Lung (tissue), 4 donors: Measurements from ENCODE around the genes ZFP64 and CASS4.

DNA sequence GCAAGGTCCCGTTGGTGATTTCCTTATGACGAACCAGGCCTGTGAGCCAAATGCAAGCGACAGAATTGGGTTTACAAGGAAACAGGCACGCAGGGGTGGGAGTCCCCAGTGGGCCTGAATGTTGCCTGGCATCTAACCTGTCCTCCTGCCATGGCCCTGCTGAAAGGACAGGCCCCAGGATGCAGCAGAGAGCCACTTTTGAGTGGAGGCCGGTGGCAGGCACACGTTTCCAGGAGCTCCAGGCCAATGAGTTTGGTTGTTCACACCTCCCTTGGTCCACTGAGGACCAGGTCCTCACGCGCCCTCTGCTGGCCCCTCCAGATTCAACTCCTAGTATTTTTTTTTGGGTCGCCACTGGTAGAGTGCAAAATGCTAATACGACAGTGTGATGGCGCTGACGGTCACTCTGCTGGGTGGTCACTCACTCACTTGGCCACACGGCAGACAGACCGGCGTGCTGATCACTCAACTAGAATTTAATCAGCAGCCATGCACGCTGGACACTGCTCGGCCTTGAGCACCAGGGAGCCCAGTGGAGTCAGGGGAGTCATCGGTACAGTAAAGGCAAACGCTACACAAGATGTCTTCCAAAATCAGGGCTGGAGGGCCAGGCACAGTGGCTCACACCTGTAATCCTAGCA, 81.7 kb upstream of the NFATC2 start:
- PRO-cap, result no peak
- RAMPAGE, long total RNA, result no peak
- RRBS, result no CpG with 5 or more reads among the region's 19 CpGs

GRCh38 chr20:51650884-51651185, 108.3 kb upstream of the NFATC2 start:
- PRO-cap, result no peak
- RAMPAGE, long total RNA, result no peak
- RRBS, result no CpG with 5 or more reads among the region's 5 CpGs

GRCh38 chr20:52191438-52191914, at the start of gene ZFP64:
Gene ZFP64 (minus strand): TSS chr20:52191779.
- PRO-cap, result bidirectional peak, plus-strand start at chr20:52191844, minus-strand start at chr20:52191779
- RAMPAGE, long total RNA, result no peak
- RRBS, result under 1% methylated on average over 30 of the region's 53 CpGs

DNA sequence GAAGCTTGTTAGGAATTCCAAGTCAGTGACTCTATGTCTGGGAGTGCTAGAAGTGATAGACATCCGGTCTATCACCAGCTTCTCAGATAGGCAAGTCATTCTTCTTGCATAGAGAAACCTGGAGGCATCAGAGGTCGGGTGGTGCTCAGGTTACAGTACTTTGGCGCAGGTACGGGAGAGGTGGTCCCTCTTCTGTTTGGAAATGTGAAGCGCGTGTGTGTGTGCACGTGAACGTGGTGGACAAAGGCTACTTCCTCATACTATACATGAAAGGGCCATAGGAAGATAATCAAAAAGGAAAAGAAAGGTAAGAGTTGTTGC, 299.2 kb upstream of the ZFP64 start:
- PRO-cap, result no peak
- RAMPAGE, long total RNA, result no peak
- RRBS, result no CpG with 5 or more reads among the region's 8 CpGs

- PRO-cap, result no peak
- RAMPAGE, long total RNA, result no peak
- RRBS, result 47% methylated on average over 2 of the region's 14 CpGs
Measured at GRCh38 chr20:52984106-52984583, 12.0 kb downstream of the TSHZ2 start.

GRCh38 chr20:53081157-53081668, 109.1 kb downstream of the TSHZ2 start:
- PRO-cap, result no peak
- RAMPAGE, long total RNA, result no peak
- RRBS, result no CpG with 5 or more reads among the region's 6 CpGs

- PRO-cap, result no peak
- RAMPAGE, long total RNA, result no peak
- RRBS, result no CpG with 5 or more reads among the region's 12 CpGs
Measured at GRCh38 chr20:53308606-53309517, 284.8 kb downstream of the ZNF217 start.

GRCh38 chr20:53585168-53585399, 8.6 kb downstream of the ZNF217 start:
- PRO-cap, result no peak
- RAMPAGE, long total RNA, result no peak
- RRBS, result no CpG with 5 or more reads among the region's 4 CpGs

- PRO-cap, result bidirectional peak, plus-strand start at chr20:53592714, minus-strand start at chr20:53592765
- RAMPAGE, long total RNA, result no peak
- RRBS, result under 1% methylated on average over 5 of the region's 68 CpGs
Measured at GRCh38 chr20:53592530-53593439, 854 bp downstream of the ZNF217 start.

- PRO-cap, result no peak
- RAMPAGE, long total RNA, result no peak
- RRBS, result no CpG with 5 or more reads among the region's 12 CpGs
Measured at GRCh38 chr20:53621354-53622428, 28.1 kb upstream of the ZNF217 start.

DNA sequence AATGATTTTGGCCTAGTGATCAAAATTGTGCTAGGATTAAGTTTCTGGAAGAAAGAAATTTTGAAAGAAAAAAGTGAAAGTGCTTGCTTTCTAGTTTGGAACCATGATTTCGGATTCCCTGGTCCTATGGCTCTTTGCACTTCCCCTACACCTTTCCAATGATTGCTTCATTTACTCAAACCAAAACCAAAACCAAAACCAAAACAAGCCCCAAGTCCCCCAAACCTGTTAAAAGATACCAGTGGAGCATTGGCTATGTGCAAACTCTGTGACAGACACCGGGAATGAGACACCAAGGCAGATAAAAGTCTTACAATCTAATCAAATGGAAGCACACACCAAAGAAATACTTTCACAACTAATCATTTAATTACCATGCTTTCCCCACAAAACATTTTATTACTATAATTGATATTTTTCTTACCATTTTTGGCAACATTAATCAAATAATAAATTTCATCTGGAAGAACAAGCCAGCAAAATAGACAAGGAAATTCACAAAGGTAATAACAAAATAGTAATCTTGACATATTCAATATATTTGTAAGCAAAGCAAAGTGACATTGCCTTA, 174.0 kb upstream of the ZNF217 start:
- PRO-cap, result no peak
- RAMPAGE, long total RNA, result no peak
- RRBS, result no CpG with 5 or more reads among the region's 2 CpGs

DNA sequence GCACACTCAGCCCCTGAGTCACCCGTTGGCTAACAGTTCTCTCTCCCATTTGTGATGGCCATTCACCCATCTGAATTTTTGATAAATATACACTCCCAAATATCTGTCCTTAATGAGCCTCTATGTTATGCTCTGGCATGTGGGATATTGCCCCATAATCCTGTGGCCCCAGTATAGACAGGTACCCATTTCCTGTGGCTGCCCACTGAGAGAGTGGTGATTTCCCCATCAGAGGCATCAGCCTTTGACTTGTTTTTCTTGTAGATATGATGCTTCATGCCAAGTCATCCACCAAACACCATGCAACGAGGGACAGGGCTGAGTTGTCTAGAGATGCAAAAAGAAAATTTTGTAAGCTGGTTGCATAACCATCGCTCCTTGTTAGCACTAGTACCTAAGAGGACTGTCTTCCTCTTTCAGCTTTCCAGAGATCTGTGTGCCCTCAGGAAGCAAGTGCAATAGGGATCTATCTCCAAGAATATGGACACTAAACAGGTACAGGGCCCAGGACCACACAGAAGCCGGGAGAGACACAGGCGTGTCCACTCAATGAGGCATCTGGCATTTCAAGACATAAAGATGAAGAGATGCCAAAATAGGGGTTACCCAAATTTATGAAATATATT, 166.8 kb downstream of the BCAS1 start:
- PRO-cap, result no peak
- RAMPAGE, long total RNA, result no peak
- RRBS, result no CpG with 5 or more reads among the region's 5 CpGs

GRCh38 chr20:53934201-53935345, 135.8 kb downstream of the BCAS1 start:
- PRO-cap, result no peak
- RAMPAGE, long total RNA, result no peak
- RRBS, result no CpG with 5 or more reads among the region's 7 CpGs

DNA sequence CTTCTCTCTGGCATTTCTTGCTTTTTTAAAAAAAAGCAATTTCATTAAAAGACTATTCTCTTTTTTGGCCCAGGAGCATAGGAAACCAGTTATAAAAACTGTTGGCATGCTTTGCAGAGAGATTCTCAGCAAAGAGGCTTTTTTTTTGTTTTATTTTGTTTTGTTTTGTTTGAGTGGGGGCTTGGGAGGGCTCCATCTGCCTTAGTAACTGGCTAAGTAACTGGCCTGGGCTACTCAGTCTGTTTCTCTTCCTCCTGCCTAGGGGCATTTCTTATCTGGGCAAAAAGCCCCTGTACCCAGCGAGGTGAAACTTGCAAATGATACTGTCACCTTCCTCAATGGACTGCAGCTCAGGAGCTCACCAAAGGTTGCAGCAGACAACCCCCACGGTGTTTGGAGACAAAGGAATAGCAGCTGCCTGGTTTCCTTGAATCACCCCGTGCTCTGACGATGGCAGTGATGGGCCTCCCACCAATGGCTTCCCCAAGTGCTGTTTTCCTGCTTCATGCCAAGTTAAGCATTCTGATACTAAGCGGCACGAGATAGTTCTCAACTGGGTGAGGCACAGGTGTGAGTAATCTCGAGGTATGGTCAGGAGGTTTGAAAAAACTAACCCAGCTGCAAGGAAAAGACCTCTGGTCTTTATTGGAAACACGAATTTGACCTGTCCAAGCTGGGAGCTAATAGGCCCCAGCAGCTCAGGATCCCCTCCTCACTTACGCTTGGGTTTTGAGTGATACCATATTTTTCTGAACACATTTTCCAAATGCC, 128.3 kb downstream of the BCAS1 start:
- PRO-cap, result no peak
- RAMPAGE, long total RNA, result no peak
- RRBS, result no CpG with 5 or more reads among the region's 9 CpGs

- PRO-cap, result no peak
- RAMPAGE, long total RNA, result no peak
- RRBS, result no CpG with 5 or more reads among the region's 12 CpGs
Measured at GRCh38 chr20:54069447-54070170, 785 bp downstream of the BCAS1 start.

DNA sequence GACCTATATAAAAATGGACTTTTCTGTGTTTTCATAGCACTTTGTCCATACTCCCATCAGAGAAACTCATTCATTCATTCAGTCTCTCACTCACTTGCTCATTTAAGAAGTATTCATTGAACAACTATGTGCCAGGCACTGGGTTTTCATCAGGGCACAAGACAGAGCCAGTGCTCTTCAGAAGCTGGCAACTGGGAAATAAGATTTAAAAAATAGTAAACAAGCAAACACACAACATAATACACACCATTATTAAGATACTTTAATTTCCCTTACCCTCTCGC, 65.5 kb upstream of the DOK5 start:
- PRO-cap, result no peak
- RAMPAGE, long total RNA, result no peak
- RRBS, result no CpG with 5 or more reads among the region's 1 CpG

DNA sequence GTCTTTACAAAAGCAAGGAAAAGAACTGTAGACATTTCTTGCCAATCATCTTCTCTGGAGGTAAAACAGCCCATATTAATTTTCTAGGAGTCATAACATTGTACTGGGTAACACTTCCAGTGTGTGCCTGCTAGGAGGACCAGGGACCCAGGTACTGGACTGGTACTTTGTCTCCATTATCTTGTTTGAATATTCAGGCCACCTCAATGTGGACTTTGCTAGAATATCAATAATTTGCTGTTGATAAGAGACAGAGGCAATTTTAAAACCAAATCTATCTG, 89.7 kb upstream of the MC3R start:
- PRO-cap, result no peak
- RAMPAGE, long total RNA, result no peak

DNA sequence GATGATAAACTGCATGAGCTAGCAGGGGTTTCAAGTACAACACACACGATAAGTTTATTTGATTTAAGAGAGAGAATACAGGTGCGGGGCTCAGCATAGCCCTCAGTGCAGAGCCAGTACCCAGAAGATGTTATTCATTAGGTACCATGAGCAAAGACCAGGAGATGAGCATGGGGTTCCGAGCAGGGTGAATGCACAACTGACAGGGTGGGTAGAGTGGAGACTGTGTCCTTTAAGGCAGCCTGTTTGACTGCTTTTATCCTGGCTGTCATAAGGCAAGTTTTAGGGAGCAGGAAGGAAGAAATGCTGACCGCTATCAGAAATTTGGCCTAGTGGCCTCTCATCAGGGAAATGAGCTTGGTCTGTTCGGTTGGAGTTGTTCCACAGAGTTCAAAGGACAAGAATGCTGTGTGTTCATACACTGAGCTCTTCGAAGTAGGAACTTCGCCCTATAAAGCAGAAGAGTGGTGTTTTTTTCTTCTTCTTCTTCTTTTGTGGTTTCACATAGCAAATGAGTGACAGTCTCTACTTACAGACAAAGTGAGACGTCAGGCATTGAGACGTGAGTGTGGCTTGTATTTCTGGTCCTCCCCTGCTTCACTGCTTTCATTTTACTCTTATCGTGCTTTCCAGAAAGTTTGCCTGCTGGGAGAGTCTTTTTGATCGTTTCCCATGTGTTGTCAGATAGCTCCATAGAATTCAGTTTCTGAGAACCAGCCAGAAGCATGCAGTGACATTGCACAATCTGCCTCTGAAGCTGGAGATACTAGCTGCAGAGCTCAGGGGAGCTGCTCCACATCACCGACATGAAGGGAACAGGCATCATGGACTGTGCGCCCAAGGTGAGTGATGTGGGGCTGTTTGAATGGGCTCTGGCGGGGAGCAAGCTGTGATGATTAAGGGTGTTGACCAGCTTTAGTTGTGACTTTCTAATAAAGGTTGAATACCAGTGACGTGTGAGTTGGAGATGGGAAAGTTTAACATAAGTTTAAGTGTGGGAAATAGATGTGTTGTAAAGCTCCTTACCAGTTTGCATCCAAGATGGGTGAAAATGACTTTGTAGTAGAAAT, at the start of gene CASS4:
Gene CASS4, plus strand, starts transcription at position 608 of the 1,070 bp plus-strand sequence.
- PRO-cap, result unidirectional peak, minus-strand start at position 230 of the sequence; unidirectional peak, plus-strand start at position 796 of the sequence
- RAMPAGE, long total RNA, result no peak
- RRBS, result no CpG with 5 or more reads among the region's 15 CpGs

GRCh38 chr20:56627391-56627776, 1.7 kb upstream of the TFAP2C start:
- PRO-cap, result no peak
- RAMPAGE, long total RNA, result no peak
- RRBS, result 3% methylated on average over 2 of the region's 17 CpGs

DNA sequence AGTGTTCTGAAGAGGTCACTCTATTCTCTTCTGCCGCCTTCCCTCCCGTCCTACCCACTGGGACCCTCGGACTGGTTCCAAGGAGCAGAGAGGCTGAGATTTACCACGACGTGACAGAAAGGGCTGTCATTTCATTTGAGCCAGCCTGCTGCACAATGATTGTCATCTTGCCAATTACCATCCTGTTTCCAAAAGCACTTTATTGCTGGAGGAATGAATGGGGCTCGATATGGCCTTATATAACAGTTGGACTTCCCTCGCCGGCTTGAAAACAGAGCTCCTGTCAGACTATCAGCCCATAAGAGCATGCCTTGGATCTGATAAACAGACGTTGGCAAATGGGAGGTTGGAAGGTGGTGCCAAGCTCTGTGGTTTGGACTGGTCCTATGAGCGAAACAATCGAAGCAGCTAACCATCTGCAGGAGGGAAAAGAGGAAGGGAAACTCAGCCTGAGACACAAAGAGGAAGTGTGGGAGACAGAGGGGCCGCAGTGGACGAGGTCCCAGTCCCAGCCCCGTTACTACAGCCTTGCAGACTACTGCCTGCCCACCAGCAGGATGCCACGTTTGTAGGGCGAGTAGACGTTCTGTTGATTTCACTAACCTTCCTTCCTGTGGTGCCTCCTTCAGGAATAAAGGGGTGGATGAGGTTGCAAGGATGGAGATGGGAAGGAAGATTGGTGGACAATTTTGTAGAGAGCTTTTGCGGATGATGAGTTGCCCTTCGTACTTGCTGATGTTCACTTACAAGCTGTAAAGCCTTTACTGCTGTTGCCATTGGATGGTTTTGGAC, 93.0 kb downstream of the TFAP2C start:
- PRO-cap, result no peak
- RAMPAGE, long total RNA, result no peak
- RRBS, result no CpG with 5 or more reads among the region's 19 CpGs